Cardiac atrium fibroblast (primary cell): ENCODE data around the genes TMEM245 and LPAR1.

- RAMPAGE, long total RNA, result no peak
Measured at GRCh38 chr9:109119795-109120557, at the start of gene TMEM245. Gene TMEM245 (minus strand): TSS chr9:109119947.

- RAMPAGE, long total RNA, result no peak
Measured at GRCh38 chr9:109250251-109250955, 70.5 kb downstream of the EPB41L4B start.

GRCh38 chr9:109250973-109252030, 69.6 kb downstream of the EPB41L4B start:
- RAMPAGE, long total RNA, result no peak

DNA sequence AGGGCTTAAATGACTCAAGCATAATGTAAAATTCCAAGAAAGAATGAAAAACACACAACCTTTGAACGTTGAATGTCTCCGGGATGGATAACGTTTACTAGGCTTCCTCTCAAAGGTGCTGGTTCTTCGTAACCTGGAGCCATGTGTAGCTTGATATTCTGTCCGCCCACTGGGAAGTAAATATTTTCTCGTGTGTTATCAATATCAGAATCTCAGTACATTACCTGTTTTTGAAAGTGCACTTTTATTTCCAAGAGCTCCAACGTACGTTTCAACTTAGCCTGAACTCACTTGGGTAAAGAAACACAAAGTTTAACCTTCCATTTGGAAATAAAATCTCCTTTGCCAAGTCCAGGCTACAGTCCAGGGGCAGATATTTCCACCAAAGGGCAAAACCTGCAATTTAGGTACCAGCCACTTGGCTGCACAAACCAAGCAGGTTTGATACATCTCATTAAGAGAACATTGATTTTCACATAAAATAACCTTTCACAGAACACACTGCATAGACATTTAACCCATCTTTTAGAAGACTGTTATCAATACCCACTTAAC, 67.4 kb downstream of the EPB41L4B start:
- RAMPAGE, long total RNA, result no peak

DNA sequence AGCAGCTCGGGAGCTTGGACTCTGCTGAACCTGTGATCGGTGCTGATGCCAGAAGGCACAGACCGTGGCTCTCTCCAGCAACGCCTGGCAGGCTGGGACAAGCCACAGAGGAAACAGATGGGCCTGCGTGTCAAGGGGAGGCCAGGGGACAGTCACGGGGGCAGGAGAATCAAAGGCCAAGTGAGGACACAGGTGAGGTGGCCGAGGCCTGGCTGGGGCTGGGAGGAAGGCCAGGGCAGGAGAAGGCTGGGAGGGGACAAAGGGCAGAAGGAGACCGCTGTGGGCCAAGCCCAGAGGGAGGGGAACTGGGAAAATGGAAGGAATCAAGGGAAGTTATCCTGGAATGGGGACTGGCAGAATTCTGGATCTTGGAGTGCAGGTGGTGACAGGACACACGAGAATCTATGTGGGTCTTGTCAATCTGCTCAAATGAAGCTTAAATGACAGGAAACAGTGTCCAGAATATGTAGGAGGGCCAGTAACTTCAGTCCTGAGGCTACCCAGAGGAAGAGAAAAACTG, 43.3 kb downstream of the EPB41L4B start:
- RAMPAGE, long total RNA, result no peak

DNA sequence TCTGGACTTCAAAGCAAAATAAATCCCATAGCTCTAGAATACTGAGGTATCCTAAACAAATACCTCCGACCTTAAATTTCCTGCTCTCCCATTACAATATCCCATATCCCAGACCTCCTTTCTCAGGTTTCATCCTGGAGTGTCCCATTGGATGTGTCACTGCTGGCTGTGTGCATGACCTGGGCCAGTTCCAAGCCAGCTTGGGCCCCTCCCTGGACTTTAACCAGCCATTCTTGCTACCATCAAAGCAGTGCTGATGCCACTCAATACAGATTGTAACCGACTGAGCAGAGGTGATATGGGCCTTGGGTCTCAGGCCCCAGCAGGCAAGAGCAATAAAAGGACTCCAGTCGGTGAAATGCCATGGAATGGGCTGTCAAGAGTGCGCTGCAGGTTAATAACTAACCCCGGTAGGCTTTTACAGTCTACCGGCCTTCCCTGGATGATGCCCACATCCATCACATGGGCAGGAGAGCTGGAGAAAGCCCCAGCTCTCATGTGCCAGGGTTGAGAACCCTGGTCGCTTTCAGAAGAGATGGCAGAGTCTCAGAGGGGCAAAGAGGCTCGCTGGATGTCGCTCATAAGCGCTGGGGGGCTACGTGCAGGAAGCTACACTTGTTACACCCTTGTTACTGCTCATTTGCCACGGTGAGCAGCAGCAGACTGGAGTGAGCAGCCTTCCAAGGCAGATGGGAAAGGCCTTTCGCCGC, 13.4 kb downstream of the EPB41L4B start:
- RAMPAGE, long total RNA, result no peak

- RAMPAGE, long total RNA, result no peak
Measured at GRCh38 chr9:109817826-109818218, 37.8 kb downstream of the PALM2AKAP2 start.

- RAMPAGE, long total RNA, result no peak
Measured at GRCh38 chr9:109856501-109857395, 76.8 kb downstream of the PALM2AKAP2 start.

- RAMPAGE, long total RNA, result no peak
Measured at GRCh38 chr9:110015729-110016339, 192.1 kb downstream of the C9orf152 start.

- RAMPAGE, long total RNA, result no peak
Measured at GRCh38 chr9:110066896-110067269, 141.1 kb downstream of the C9orf152 start.

DNA sequence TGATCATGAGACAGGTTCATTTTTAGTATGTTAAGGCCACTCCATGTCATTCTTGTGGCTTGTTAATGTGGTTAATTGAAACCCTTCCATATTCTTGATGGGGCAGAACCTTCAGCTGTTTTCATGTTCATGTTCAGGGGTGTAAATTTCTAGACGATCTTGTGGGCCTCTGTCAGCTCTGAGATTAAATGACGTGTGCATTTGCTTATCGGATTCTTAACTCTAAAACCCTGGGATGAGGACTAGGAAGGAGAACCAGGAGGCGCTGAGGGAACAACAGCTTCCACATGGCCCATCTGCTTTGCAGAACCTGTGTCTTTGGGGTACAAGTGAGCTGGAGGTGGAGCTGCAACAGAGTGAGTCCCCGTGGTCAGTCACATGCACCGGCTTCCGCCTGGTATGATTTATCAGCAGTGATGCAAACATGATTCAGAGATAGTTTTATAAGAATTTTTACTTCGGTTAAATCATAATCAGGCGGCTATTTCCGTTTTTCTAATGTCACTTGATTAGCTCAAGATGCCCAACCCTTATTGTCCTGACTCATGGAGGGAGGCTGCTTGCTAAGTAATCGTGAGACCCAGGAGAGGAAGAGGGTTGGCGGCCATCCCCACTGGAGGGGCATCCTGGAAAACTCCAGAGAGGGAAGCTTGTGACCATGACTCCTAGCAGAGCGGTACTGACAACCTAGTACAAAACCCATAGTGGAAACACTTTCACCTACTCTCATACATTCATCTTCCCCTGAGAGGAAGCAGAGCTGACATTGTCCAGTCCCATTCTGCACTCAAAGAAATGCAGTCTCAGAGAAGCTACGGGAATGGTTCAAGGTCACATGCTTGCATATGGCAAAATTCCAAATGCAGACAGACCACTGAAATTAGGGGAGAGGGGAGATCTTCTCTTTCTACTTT, 138.3 kb downstream of the C9orf152 start:
- RAMPAGE, long total RNA, result no peak

DNA sequence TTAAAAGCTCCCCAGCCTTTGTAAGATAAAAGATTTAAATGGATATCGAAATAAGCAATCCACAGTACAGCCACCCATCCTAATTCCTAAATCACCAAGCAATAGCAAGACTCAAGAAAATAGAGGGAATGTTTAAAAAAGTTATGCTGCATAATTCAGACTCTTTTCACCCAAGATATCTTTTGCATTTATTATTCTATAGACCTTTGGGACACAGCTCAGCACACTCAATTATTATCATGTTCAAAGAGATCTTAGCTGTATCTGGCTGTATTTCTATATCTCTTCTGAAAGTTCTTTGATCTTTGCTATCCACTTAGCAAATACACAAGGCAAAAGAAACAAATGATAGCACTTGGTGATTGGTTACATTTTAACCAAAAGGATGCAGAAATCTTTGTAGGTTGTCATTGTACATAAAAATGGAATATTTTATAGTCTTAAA, 6.9 kb upstream of the C9orf152 start:
- RAMPAGE, long total RNA, result no peak

DNA sequence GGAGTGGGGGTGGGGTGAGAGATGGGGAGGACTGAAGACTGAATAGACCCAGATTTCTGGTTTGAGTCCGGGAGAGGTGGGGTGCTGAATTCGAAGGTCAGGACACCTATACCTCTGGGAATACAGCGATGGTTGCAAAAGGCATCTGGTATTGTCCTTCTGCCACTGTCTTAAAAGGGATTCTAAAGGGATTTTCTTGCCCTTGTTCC, 227 bp upstream of the MUSK start:
- RAMPAGE, long total RNA, result no peak

- RAMPAGE, long total RNA, result no peak
Measured at GRCh38 chr9:110897386-110897901, 140.8 kb downstream of the LPAR1 start.

- RAMPAGE, long total RNA, result no peak
Measured at GRCh38 chr9:110926742-110927254, 111.5 kb downstream of the LPAR1 start.

DNA sequence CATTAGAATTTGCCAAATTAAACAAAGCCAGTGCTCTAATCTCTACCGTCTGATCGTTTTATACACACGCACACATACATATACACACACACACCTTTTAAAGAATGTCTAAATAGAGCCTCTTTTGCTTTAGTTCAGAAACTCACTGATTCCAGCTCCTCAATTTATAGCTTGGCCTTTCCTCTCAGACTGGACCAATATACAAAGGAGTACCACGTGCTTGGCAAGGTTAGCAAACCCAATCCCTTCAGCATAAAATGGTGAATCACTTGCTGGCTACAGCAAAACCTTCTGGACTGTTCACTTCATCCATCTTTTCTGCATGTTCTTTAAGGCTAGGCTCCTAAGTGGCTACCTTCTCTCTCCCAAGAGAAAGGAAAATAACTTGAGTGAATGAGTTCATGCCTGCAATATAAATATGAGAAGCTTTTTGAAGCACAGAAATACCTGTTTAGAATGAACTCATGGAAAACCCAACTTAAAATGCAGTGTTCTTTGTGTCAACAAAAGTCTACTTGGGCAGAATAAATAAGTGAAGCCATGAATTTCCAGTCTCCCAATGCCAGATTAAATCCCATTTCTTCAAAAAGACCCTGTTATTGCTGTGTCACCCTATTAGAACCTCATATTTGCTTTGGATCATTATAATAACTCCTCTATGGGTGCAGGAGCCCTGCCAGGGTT, 109.6 kb downstream of the LPAR1 start:
- RAMPAGE, long total RNA, result no peak

DNA sequence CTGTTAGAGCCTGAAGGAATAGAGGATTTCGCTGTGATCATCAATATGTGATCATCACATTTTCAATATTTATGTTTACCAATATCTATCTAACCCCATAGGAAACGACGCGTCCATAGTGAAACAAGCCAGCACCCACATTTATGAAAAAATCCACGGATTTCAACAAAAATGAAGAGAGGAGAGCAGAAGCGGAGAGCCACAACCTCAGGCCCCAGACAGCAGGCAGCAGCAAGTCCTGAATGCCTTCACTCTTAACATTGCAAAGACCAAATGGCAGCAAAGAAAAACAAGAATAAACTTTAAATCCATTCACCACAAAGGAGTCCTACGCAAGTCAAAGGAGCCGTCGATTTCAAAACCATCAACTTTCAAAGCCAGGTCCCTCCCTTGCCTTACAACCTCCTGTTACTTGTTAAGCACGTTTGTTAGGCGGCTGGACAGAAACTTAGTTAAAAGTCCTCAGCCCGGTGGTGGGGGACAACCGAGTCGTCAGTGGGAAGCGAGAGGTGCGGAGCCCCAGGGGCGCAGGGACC, 1.0 kb downstream of the LPAR1 start:
- RAMPAGE, long total RNA, result no peak

DNA sequence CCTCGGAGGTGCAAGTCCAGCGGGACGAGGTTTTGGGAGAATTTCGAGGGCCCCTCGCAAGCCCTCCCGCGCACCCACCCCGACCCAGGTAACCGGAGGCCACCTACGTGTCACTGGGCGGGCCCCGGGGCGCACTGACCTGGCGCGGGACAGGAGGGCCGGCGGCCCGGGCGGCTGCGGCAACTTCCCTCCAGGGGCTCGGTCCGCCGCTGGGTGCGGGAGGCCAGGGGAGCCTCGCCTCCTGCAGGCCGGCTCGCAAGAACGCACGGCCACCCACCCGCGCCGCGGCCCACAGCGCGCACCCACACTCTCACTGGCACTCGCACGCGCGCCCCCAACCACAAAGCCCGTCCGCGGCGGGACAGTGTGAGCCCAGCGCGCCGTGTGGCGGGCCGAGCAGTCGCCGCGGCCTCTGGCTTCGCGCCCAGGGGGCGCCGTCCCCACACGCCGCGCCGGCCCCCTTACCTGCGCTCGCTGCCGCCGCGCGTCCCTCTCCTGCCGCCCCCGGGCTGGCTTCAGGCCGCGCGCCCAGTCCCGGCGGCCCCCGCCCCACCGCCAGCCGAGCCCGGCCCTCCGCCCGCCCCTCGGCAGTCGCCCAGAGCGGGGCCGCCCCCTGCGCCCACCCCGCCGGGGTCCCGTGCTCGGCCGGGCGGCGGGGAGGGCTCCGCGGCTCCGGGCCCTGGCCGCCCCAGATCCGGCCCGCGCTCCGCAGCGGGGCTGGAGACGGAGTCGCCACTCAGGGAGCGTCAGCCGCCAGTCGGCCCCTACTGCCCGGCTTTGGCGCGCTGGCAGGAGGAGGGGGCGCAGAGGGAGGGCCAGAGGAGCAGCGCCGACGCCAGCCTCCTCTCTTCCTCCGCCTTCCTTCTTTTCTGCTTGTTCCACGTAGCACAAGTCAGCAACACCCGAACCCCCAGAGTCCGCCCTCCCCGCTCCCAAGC, at the start of gene LPAR1:
Gene LPAR1 (minus strand): TSS at position 769 of the 938 bp plus-strand sequence.
- RAMPAGE, long total RNA, result no peak

DNA sequence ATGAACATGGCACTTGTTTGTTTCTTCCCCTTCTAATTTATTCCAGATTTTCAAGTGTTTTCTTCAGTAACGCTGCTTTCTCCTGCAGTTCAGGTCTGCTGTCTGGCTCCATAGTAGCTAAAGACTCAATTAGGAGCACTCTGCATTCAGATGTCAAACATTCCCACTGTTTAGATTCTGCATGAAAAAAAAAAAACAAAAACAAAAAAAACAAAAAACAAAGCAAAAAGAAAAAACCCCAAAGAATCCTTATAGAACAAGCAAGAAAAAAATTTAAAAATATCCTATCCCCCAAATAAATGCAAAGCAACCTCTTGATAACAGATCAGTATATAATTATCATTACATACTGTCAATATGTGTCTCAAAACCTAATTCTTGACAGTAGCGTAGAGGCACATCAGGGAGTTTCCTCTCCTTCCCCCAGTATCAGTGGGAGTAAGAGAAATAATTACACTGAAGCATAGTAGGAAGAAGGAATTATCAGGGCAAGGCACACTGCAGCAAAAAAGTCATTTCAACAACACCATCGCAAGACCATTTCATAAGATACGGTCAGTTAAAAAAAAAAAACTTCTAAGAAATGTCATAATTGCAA, 32.1 kb upstream of the OR2K2 start:
- RAMPAGE, long total RNA, result no peak

GRCh38 chr9:111462906-111463614, 21.1 kb downstream of the ECPAS start:
- RAMPAGE, long total RNA, result no peak